B cell (primary cell): ENCODE measurements around the genes BMPR1B and ADH1B.

DNA sequence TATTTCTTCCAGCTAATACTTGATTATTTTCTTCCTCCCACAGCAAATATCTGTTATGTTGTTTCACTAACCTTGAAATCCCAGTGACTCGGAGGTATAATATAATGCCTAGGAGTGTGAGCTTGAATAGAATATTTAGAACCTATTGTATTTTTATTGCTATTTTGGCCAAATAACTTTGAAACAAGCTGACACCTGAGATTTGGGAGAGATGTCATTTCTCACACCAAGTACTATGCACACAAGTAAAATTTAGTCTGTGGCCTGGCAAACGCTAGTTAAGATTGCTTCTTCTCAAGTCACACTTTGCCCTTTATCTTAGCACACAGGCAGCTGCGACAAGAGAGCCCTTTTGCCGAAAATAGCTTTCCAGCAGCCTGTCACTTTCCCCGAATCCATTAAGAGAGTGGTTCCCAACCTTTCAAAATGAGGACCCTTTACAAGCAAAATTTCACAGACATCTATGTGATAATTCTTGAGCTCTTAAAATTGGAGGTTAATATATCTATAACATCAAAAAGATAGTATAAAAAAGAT is 44.7 kb upstream of the PDLIM5 start:
- PRO-cap, result no peak
- CAGE, long polyA plus RNA, result no peak

DNA sequence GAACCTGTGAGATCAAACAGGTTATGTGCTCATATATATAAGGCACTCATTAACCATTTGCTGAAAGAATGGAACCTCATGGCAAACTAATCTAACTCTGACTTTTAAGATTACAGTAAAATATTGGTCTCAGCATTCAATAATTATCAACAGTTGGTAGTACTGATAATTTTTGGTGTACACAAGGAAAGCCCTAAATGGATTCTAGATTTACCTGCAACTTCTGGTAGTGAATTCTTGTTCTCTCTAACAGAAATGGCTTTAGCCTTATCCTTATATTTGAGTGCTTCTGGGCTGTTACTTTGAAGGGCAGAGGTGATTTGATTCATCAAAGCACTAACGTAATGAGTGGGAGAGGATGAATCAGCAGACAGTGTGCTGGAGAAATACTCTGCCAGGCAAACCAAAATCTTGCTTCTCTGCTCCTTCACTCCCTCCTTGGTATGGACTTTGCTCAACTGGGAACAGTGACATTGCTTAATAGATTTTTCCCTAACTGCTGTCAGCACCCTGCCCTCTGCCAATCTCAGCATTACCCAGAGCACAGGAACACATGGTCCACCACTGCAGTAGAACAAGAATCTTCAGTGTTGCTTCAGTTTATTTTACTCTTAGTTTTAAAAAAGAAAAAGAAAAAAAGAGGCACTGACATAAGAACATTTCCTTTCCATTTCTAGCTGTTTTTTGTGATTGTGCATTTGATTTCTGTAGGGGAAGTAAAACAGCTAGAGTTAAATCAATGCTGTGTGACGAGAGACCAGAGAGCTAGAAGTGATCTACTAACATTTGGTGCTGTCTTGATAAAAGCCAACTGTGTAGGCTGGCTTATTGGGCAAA is 56.0 kb downstream of the PDLIM5 start:
- PRO-cap, result no peak
- CAGE, long polyA plus RNA, result no peak

DNA sequence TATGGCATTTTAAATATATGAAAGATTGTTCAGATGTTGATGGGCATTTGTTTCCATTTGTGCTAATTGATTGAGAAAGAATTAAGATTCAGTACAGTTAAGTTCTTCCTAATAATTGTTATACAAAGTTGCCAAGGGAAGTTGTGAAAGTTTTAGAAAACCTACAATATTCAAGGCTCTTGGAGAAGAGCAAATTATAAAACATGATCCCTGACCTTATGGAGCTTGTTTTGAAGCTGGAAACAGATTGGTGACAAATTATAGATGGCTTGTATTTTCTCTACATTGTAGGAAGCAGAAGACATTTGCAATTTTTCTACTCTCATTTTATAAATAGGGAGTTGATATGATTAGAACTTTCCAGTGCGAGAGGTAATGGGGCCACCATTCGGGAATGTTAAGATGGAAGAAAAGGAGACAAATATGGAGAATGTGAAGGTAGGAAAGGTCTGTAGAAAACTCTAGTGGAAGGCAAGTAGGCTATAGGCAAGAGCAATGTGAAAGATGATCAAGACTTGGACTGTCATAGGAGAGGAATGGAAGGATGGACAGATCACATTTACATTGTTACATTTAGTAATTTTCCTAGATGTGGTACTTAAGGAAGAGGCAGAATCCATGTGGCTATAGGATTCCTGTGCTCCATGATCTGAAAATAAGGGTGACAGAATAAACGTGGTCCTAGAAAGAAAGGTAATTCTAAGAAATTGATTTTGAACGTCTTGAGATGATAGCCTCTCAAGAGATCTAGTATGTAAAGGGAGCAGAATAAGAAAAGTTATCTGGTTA is 69.3 kb downstream of the PDLIM5 start:
- PRO-cap, result no peak
- CAGE, long polyA plus RNA, result no peak

GRCh38 chr4:94590471-94591042 is 138.8 kb downstream of the PDLIM5 start:
- PRO-cap, result no peak
- CAGE, long polyA plus RNA, result no peak

DNA sequence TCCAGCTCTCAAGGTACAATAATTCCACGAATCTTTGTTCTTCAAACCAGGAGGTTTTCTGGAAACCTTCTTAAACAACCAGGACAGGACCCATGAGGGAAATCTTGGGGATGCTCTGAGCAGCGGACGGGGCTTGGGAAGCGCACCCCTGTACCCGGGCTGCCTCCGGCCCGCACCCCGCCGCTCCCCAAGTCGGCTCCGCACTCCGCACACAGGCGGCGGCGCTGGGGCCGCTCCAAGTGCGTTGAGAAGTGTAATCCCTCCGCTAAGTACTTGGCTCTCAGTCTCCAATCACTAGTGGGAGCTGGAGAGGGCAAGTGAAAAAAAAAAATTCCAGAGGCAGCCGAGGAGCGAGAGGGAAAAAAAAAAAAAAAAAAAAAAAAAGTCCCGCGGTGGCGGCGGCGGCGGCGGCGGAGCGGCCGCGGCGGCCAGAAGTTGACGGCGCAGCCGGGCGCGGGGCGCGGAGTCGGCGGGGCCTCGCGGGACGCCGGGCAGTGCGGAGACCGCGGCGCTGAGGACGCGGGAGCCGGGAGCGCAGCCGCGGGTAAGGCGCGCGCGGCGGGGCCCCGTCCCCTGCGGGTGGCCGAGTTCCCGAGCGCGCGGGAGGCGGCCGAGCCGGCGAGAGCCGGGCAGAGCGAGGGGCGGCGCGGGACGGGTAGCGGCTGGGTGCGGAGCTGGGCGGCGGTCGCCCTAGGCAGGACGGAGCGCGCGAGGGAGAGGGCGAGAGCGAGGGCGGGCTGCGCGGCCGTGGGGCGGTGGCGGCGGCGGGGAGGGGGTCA is at the start of gene BMPR1B:
Gene BMPR1B, plus strand, starts transcription at position 431 of the 779 bp plus-strand sequence.
- PRO-cap, result no peak
- CAGE, long polyA plus RNA, result no peak

DNA sequence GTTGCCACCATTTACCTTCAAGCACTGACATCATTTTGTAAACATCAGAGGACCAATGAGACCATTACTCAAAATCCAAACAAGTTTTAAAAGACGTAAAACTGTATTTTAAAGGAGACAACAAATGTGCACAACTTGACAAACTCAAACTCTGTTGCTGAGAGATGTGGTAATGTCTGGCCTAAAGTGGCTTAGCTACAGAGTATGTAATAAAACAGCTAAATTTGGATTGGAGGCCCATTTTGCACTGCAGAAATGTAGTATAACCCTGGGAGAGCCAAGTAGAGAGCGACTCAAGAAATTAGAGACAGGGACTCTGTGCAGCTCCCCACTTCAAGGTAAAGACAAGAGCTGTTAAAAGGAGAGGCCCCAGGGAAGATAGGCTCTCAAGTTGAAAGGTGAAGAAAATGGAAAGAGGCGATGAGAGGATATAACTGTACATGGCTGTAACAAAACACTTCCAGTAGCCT is 20.3 kb downstream of the UNC5C start:
- PRO-cap, result no peak
- CAGE, long polyA plus RNA, result no peak

GRCh38 chr4:95548275-95548604 is 533 bp downstream of the UNC5C start:
- PRO-cap, result no peak
- CAGE, long polyA plus RNA, result no peak

DNA sequence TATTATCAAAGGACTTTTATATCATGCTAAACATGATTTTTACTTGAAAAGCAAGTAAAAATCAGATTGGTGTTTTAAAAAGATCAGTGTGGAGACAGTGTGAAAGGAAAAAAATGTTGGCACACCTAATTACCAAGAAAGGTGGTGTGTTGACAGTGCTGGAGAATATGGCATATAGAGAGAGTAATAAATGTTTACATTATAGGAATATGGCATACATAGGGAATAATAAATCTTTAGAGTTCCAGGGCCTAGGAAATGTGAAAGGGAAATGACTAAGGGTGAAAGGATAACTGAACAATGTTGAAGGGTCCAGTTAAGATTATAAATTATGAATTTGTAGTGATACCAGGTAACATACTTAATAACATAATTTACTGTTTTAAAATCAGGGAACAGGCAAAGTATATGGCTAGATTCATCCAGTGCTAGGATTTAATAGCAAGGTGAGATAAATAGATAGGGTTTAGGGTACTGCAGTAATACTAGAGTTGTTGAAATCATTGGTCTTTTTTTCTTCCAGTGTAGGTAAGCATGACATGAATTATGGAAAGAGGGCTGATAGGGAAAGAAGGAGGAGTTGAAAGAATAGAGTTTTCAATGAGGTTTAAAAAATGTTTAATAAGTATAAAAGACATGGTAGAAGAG is 54.6 kb downstream of the RAP1GDS1 start:
- PRO-cap, result no peak
- CAGE, long polyA plus RNA, result no peak

- PRO-cap, result no peak
- CAGE, long polyA plus RNA, result no peak
Measured at GRCh38 chr4:98399790-98400519, 138.8 kb downstream of the RAP1GDS1 start.

DNA sequence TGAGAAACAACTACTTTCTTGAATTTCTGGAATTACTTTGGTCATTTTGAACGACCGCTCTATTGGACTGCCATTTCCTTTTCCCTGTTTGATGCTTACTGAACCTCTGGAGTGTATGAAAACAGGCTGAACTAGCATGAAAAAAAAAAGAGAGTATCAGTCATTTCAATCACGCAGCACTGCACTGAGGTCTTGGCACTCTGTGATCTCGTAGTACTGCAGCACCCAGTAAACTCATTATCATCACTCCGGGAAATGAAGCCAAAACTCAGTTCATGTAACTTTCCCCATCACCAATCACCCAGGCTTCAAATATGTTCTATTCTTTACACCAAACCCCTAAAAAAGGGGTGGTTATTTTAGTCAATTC is 54.5 kb downstream of the TSPAN5 start:
- PRO-cap, result no peak
- CAGE, long polyA plus RNA, result no peak

- PRO-cap, result no peak
- CAGE, long polyA plus RNA, result no peak
Measured at GRCh38 chr4:98656744-98657902, 1.3 kb downstream of the TSPAN5 start.

DNA sequence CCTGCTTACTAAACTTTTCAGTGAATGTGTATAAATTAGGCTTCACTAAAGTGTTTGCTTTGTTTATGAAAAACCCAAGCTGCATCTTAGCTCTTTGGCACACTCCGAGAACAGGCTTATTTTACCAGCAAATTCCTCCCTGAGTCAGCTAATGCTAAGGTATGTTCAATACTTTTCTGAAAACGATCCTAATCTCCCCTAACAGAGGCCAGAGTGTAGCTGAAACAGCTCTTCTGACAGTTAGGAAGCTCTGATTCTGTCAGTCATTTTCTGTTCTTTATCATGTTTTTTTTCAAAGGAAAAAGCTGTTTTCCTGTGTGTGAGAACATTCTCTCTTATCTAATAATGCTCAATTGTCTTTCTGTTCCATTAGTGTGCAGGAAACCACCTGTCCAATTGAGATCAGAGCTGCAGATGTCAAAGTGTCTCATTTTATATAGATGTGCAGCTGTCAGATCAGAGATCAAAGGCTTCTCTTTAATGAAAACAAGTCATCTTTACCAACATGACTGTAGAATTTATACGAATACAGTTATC is 30.4 kb upstream of the TSPAN5 start:
- PRO-cap, result no peak
- CAGE, long polyA plus RNA, result no peak

- PRO-cap, result no peak
- CAGE, long polyA plus RNA, result no peak
Measured at GRCh38 chr4:98706241-98706491, 47.8 kb upstream of the TSPAN5 start.

- PRO-cap, result no peak
- CAGE, long polyA plus RNA, result no peak
Measured at GRCh38 chr4:98839153-98839789, 89.7 kb downstream of the EIF4E start.

DNA sequence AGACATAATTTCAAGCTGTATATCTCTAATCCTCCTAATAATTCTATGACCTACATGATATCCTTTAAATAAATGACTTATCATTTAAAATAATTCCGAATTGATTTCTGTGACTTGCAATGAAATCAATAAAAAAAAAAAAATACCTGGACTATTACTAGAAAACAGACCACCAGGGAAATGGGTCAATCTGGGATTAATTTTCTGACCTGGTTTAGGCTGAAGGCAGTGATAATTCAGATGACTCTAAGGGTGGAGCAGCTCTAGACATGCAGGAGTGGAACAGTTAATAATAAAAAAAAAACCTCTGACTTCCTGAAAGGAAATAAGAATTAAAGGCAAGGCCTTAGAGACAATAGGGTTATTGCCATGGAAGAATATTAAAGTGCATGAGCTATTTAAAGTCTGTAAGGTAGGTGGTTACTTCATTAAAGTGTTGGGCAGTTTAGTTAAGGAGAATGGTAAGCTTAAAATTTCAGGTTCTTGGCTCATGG is 14.5 kb upstream of the ADH5 start:
- PRO-cap, result no peak
- CAGE, long polyA plus RNA, result no peak

DNA sequence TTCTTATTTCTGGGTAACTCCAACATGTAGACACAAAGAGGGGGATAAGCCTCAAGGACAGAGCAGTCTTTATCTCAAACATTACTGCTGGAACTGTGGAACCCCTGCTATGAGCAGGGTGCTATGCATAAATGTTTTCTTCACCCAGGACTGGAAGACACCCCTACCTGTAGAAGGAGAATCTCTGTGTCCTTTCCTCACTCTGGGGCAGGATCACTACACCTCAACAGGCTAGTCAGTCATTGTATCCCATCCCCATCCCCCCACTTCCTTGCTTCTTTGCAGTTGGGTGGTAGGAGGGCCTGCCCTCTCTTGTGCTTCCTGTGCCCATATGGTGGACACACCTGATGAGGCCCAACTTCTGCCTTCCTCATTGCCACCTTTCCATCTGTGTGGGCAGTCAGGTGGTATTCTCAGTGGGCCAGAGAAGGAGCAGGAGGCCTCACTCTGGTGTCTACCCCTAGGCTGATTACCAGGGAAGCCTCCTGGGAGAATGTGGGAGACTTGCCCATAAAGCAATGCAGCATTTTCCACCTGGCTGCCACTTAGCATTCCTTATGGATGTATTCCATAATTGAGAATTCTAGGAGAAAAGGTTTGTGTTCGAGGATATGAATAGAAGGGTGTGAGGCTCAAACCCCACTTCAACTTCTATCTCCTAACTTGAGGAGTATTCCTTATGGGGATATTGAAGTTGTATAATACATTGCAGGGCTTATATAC is 19.1 kb downstream of the ADH4 start:
- PRO-cap, result no peak
- CAGE, long polyA plus RNA, result no peak

DNA sequence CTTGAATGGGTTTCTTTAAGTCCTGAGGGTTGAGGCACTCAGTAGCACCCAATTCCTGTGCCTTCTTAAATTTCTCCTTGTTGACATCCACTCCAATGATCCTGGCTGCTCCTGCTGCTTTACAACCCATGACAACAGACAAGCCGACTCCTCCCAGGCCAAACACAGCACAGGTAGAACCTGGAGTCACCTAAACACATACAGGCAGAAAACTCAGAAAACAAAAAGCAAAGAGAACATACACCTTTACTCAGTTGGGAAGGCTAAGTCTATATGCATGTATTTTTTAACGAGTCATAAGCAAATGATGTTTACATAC is 10.3 kb downstream of the ADH6 start:
- PRO-cap, result no peak
- CAGE, long polyA plus RNA, result no peak

- PRO-cap, result no peak
- CAGE, long polyA plus RNA, result no peak
Measured at GRCh38 chr4:99321040-99321210, 276 bp downstream of the ADH1B start.

DNA sequence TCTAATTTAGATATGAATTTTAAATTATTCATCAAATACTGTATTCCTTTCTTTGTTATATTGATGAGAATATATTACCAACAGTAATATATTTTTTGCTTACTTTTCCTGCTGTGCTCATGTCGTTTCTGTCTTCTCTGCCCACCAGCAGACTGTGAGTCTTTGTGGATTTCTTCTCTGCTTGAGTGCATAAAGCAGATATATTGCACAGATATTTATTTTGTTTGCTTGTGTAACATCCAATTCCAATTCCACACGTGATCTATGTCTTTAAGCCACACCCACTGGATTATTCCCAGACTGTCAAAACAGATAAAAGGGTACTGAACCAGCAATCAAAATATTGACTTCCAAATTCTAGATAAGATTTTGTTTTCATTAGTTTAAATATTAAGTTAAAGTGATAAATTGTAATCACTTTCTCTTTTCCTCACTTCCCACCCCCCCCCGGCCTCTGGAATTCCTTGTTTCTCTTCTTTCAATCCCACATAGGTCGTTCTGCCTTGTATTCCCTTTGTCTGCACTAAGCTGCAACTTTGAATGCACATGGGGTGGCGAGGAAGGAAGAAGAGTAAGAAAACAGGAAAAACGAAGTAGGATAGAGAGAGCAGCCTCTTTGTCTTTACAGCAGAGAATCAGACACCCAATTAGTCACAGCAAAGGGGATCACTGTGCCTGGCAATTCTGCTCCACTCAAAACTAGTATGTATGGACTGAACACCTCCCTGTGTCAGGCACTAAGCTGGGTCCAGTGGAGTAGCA is at the start of gene ADH1B:
Gene ADH1B, minus strand, starts transcription at position 191 of the 762 bp plus-strand sequence.
- PRO-cap, result no peak
- CAGE, long polyA plus RNA, result no peak

DNA sequence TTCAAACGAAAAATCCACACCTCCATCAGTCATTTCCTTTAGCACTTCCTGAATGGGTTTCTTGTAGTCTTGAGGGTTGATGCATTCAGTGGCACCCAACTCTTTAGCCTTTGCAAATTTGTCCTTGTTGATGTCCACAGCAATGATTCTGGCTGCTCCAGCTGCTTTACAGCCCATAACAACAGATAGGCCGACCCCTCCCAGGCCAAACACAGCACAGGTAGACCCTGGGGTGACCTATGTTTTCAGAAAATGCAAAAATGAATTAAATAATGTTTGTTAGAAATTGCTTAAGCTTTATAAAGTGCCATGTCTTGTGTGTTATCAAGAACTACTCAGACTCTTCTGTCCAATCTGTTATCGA is 9.7 kb downstream of the ADH1C start:
- PRO-cap, result no peak
- CAGE, long polyA plus RNA, result no peak